BE2C (cell line): ENCODE data around the genes ANKRD65 and PRKCZ.

DNA sequence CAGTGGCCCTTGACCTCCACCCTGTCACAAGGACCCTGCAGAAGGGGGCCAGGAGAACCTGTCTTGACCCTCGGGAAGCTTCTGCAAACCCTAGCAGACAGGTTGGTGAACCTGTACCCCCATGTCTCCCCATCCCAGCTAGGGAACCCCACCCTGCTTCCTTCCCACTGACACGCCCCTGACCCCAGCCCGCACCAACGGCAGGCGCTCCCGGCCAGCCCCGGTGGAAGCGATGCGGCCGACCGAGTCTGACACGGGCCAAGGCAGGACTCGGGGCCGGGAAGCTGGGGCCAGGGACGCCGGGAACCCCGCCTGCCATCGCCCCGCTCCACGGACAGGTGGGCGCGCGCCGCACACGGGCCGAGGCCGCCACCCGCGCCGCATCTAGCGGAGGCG, 839 bp downstream of the DVL1 start:
- RRBS = under 1% methylated on average over 15 of the region's 32 CpGs

- RRBS = no CpG with 5 or more reads among the region's 20 CpGs
These were observed 2.9 kb upstream of the DVL1 start for GRCh38 chr1:1351882-1352657.

GRCh38 chr1:1359224-1360325, 1.2 kb upstream of the MXRA8 start:
- RRBS = 83% methylated on average over 5 of the region's 35 CpGs

- RRBS = no CpG with 5 or more reads among the region's 10 CpGs
These were observed 2.2 kb downstream of the AURKAIP1 start for GRCh38 chr1:1372843-1373264.

GRCh38 chr1:1387681-1388610, 11.2 kb downstream of the CCNL2 start:
- RRBS = 94% methylated on average over 6 of the region's 34 CpGs

- RRBS = no CpG with 5 or more reads among the region's 28 CpGs
These were observed 3.0 kb upstream of the CCNL2 start for GRCh38 chr1:1401693-1403051.

DNA sequence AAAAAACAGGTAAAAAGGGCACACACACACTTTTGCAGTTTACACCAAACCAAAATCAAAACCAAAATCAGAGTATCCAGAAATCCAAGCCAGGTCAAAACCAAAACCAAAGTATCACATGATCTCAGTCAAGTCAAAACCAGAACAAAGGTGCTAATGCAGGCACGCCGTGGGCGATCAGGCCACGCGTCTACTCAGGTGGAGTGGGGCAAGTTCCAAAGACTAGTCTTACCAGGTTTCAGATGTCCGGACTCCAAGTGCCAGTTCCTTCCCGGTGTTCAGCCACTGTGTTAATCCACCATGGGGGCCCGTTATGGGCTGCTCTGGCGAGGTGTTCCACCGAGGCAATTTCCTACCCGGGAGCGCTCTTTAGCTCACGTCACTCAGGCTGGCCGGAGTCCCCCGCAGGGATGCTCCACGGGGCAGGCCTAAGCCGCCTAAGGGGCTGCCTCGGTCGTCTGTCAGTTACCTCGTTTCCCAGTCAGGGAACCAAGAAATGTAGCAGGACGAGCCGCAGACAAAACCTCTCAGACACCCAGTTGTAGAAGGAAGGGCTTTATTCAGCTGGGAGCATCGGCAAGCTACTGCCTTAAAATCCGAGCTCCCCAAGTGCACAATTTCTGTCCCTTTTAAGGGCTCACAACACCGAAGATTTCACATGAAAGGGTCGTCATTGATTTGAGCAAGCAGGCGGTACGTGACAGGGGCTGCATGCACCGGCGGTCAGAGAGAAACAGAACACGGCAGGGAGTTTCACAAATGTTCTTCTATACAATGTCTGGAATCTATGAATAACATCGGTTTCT, 3.0 kb downstream of the ANKRD65 start:
- RRBS = no CpG with 5 or more reads among the region's 32 CpGs

DNA sequence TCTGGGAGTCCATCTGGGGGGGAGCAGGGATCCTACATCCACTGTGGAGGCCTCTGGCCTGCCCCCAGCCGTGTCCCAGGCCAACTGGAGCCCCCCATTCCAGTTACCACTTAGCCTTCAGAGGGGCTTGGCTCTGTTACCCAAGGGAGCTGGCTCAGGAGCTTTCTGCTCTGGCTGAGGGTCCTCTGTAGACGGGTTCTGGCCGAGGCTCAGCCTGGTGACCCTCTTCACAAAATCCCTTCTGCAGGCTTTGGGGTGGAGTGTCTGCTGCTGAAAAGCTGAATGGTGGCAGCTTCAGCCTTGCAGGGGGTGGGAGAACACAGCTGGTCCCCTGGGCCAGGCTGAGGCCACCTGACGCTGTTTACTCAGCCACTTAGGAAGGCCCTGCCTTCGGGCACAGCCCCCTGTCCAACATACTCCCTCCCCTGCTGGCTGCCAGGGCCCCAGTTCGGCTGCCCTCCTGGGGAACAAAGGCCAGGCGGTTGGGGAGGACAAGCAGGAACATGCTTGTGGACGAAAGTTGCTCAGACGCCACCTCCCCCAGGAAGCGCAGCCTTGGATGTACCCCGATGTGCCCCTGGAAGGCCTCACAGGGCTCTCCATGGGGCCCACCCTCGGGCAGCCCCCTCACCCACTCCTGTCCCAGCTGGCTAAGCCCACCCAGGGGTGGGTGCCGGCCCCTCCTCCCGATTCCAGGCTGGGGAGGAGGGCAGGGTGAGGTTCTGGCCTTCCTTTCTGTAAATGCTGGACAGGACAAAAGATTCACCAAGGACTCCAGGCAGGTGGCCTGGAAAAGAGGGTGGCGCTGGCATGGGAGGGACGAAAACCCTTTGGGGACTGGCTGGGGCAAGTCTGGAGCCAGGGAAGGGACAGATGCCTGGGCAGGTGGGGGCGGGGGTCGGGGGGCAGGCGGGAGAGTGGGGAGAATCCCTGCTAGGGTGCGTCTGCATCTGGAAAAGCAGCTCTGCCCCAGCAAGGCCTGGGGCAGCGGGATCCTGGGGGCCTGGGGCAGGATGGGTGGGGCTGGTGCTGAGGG, at the start of gene ANKRD65:
Gene ANKRD65 (minus strand): TSS at position 284 of the 1,036 bp plus-strand sequence.
- RRBS = no CpG with 5 or more reads among the region's 21 CpGs

DNA sequence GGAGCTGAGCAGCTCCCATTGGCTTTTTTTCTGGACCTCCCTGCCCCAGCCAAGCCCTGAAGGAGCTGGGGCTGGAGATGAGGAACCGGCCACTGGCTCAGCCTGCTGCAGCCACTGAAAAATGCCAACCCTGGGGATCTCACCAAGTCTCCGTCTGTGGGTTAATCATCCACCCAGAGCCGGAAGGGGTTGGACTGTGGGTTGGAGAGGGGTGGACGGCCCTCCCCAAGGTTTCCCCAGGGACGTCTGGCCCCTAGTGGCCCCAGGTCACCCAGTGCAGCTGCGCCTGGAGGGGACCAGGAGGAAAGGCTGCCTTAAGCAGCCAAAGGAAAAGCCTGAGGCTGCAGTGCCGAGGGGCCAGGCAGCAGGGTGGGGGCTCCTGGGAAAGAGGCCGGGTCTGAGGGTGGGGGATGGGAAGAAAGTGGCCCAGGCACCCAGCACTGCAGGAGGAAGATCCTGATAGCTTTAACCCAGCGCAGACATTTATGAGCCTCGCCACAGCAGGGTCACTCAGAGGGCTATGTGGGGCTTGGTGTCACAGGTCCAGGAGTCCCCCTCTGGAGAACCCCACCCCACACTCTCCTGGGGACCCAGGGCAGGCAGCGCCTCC, 2.6 kb downstream of the VWA1 start:
- RRBS = 35% methylated on average over 3 of the region's 11 CpGs

DNA sequence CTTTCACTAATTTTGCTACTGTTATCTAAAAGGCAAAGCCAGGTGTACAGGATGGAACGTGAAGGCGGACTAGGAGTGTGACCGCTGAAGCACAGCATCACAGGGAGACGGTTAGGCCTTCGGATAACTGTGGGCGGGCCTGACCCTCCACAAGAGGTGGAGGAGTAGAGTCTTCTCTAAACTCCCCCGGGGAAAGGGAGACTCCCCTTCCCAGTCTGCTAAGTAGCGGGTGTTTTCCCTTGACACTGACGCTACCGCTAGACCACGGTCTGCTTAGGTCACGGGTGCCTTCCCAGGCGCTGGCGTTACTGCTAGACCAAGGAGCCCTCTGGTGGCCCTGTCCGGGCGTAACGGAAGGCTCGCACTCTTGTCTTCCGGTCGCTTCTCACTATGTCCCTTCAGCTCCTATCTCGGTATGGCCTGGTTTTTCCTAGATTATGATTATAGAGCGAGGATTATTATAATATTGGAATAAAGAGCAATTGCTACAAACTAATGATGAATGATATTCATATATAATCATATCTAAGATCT, 6.6 kb upstream of the ATAD3A start:
- RRBS = no CpG with 5 or more reads among the region's 22 CpGs

DNA sequence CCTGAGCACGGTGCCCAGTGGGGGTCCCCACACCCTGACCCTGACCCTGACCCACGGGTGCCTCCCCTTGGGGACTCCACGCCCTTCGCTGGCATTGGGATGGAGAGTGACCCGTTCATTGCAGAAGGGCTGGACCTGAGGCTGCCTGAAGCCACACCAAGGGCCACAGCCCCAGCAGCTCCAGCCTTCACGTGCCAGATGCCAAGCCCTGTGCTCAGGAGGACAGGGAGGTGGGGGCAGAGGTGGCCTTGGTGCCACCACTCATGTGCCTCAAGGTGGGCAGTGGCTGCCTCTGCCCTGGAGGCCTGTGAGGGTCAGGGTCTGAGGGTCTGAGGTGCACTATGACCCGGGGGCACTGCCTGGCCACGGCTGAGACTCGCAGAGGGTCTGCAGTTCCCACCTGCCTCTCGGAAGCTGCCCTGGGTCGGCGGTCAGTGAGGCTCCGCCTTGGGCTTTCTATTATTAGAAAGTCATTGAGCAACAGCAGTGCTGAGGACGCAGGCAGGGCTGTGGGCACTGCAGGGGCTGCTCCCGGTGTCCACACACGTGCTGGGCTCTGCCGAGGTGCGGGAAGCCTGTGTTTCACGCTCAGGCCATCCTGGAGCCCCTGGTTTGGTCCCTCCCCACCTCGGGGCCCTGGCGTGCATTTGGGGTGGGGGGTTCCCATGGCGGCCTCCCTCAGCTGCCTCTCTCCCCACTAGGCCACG, 7.0 kb downstream of the TMEM240 start:
- RRBS = no CpG with 5 or more reads among the region's 23 CpGs

- RRBS = 86% methylated on average over 24 of the region's 44 CpGs
These were observed 2.6 kb upstream of the MMP23B start for GRCh38 chr1:1629367-1629875.

GRCh38 chr1:1630233-1631364, 1.4 kb upstream of the MMP23B start:
- RRBS = 94% methylated on average over 43 of the region's 127 CpGs

GRCh38 chr1:1790199-1790627, 11.9 kb upstream of the NADK start:
- RRBS = 89% methylated on average over 3 of the region's 15 CpGs

DNA sequence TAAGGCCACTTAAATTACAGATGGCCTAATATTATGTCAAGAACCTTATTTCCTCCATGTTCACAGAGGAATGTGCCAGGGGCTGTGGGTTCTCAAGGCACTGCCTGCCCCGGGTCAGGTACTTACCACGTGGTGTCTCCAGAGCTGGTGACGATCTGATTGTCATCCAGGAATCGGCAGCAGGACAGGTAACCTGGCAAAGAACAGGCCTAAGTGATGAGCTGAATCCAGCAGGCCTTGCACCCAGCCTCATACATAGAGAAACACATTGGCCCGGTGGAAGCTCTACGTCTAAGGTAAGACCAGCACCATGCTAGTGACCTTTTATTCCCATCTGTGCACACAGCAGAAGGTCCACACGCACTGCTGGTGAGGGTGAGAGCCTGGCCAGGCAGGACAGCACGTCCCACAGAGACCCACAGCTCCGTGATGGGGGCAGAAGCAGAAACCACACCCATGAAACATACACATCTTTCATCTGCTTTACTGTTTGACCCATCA, 14.9 kb upstream of the NADK start:
- RRBS = no CpG with 5 or more reads among the region's 9 CpGs

DNA sequence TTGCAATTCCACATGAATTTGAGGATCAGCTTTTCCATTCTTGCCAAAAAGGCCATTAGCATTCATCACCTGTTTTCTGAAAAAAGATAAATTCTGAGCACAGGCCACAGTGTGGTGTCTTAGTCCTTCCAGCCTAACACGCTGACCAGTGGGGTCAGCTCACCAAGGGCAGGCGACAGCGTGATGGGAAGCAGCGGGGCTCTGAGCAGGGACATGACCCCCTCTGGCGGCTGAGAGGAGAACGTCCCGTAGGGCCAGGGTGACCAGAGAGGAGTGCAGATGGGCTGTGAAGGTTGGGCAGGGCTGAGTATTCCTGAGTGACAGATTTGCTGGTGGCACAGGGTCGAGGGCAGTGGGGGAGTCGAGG, 8.9 kb upstream of the CALML6 start:
- RRBS = no CpG with 5 or more reads among the region's 9 CpGs

DNA sequence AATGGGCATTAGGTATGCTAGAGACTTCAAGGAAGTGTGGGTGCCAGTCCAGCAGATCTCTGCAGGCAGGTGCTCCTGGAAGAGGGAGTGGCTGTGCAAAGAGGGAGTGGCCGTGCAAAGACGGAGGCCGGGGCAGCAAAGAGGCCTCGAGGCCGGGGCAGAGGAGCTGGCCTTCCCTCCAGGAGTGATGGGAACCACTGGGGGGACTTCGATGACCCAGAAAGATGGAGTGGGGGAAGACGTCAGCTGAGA, 1.9 kb upstream of the PRKCZ start:
- RRBS = no CpG with 5 or more reads among the region's 7 CpGs

- RRBS = 42% methylated on average over 87 of the region's 138 CpGs
These were observed at the start of gene PRKCZ for GRCh38 chr1:2050316-2051397. Gene PRKCZ, plus strand, starts transcription at chr1:2050411.

DNA sequence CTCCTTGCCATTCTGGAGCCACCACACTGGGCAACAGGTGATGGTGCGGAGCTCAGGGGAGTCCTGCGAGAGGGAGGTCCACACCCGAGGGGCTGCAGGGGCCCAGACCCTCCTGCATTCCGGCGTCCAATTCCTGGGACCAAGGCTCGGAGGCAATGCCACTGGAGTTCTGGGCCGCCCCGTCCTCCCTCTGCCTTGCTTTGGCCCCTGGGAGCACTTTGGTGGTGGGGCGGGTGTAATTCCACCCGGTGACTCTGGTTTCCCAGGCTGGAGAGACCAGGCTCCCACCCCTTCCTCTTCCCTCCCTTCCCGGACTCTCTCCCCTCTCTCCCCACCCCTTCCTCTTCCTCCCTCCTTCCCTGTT, 1.9 kb downstream of the PRKCZ start:
- RRBS = 21% methylated on average over 2 of the region's 11 CpGs

DNA sequence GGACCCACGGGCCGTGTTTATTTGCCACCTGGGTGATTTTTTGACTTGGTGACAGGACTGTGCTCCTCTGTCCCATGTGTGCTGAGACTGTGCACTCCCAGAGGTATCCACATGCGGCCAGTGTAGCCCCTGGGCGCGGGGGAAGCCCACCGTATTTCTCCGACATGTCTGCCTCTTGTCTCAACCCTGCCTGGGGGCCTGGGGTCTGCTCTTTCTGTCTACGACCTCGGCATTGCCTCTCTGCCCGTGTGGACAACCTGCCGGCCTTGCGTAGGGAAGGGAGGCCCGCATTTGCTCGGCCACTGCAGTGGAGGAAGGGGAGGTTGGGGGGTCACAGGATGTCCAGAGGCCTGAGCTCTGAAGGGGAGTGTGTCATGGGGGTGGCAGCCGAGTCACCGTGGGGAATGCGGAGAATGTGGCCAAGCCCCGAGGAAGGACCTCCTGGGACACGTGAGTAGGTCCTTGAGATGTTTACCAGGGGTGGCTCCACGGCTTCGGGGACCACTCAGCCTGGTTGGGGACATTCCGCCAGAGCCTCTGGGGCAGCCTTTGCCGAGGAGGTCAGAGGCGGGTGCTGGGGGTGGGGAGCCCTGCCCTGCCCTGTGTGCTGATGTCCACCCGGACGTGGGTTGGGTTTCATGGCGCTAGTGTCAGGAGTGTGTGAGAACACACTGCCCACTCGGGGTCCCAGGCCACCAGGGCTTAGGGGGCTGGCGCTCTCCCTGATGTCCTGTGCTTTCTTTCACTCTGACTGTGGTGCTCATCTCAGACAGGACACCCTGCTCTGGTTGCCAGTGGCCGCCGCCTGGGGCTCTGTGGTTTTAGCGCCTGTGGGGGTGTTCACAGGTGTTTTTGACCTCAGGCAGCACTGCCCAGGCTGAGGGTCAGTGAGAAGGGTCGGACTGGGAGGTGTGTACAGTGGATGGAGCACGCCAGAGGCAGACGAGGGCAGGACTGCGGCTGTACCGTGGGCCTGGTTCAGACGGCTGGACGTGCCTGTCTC, 11.2 kb downstream of the PRKCZ start:
- RRBS = no CpG with 5 or more reads among the region's 39 CpGs